Metastatic Liver Carcinoma in the Lung (tissue), 2 donors: ENCODE data around the genes WASF2 and PTAFR.

DNA sequence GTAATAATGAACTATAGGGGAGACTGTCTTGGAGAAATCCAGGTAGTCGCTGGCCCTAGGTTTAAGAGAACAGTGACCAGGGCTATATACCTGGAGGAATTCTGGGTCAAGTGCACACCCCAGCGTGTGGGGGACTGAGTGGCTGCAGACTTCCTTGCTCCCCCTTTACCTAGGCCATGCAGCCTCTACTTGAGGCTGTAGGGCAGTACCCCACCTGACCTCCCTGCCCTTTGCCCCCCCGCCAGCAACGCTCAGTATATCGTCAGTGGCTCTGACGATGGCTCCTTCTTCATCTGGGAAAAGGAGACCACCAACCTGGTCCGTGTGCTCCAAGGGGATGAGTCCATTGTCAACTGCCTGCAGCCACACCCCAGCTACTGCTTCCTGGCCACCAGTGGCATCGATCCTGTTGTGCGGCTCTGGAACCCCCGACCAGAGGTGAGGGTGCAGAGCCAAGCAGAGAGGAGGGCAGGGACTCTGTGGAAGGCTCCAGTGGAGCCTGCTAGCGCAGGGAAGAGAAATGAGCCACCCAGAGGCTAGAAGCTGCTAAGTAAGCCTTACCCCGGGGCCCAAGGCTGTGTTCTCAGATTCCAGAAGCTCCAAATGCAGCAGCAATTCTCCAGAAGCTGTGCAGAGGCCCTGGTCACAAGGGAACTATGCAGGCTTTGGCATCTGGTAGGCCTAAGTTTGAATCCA lies 17.1 kb upstream of the TMEM222 start:
- PRO-cap, 2 experiments = no peak in any of the 2 experiments

DNA sequence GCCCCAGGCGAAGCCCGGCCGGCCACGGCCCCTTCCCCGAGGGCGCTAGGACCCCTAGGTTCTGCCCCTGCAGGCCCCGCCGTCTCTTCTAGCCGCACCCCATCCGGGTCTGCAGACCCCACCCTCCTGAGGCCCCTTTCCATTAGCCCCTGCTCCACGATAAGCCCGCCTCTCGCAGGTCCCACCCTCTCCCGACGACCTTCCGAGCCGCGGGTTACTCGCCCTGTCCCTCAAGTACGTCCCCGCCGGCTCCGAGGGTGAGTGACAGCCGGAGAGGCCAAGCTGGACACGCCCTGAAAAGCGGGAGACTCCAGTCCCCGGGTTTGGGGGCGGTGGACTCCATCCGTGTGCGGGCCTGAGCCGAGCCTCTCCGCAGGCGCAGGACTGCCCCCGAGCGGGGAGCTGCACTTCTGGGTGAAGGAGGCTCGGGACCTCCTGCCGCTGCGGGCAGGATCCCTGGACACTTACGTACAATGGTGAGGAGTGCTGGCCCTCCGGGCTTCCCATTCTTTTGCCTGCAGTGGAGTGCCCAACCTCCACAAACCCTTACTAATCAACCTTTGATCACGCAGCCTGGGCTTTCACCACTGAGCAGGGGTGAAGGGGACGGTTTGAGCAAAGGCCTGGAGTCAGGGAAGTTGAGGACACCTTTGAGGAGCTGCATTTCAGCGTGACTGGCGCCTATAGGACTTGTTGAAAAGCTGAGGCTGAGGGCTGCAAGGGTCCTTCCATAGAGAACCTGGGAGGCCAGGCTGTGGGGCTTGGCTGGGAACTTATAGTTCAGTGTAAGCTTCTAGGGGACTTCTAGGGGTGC lies 9.5 kb downstream of the SYTL1 start:
- PRO-cap, 2 experiments = peak in 1 of 2 experiments; most common plus-strand start position 323 of the sequence (in 1); most common minus-strand start position 111 of the sequence (in 1)

GRCh38 chr1:27360977-27361425 lies 5.8 kb downstream of the MAP3K6 start:
- PRO-cap, 2 experiments = no peak in any of the 2 experiments

DNA sequence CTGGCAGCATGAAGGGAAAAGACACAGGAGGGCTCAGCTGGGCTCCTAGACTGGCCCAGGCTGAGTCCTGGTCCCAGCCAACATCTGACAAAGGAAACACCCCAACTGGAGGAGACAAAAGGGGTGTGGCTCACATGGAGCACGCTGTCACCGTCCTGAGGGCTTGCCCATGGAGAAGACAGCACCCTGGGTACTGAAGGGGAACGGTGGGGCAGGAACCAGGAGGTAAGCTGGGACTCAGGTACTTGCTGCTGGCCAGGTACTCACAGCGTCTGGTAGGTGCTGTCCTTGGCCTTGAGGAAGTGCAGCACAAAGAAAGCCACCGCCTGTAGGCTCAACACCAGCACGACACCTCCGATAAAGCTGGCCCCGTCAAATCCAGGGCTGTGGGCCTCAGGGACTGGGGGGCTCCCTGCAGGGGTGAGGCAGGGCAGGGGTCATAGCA lies 3.3 kb downstream of the CD164L2 start:
- PRO-cap, 2 experiments = no peak in any of the 2 experiments

DNA sequence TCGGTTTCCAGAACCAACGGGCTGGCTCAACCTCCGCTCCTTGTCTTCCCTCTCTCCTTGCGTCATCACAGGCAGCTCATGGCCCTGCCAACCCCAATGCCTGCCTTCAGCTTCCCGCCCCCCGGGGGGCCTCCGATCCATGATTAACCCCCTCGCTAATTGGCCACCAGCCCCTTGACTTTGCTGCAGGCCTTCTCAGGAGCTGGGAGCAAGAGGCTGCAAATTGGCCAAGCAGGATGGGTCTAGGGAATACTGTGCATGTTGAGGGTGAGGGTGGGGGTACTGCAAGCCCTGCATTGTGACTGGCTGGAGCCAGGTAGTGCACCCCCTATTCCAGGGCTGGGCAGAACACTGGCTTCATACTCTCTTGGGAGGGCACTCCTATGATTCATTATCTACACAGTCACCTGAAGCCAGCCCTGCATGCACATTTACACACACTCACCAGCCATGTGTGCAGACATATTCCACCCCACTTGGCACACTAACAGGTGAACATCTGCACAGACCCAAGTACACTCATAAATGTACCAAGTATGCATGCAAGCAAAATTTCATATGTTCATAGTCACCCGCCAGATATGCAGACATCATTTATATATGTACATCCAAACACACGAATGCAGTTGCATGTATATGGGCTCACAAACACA lies 8.1 kb downstream of the GPR3 start:
- PRO-cap, 2 experiments = no peak in any of the 2 experiments

DNA sequence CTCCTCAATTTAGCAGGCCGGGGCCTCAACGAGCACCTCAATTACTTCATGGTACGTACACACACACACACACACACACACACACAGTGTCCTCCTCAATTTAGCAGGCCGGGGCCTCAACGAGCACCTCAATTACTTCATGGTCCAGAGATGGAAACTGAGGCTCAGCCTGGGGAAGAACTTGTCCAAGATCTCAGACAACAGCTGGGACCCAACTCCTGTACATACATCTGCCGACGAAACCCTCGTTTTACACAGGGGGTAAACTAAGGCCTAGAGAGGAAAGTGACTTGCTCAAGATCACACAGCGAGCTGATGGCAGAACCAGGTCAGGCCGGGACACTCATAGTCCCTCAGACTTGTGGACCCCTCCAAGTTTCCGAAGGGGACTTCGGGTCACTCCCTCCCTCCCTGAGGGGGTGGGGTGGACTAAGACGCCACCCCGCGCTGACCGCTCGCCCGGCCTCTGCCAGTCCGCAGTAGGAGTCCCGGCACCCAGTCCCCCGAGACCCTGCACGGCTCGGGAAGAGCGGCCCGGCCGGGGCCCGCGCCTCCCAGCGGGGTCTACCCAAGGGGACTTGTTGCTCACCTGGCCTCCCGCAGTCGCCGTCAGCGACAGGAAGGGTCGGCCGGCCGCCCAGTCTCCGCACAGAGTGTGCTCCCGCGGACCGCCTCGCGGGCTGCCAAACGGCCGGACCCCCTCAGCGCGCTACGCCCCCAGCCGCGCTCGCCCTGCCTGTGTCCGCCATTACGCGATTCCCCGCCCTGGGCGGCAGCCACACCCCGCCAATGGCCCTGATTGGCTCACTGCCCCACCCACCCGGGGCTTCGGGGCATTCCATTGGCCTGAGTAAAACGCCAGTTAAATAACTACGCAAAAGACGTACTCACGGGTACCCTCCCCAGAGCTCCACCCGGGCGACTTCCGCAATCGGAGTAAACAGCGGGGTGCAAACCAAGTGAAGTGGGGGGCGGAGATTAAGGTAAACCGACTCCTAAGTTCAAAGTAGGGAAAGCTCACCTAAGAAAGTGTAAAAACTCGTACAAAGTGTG lies at the start of gene WASF2:
Gene WASF2 (minus strand): TSS at position 771 of the 1,053 bp plus-strand sequence.
- PRO-cap, 2 experiments = peak in 2 of 2 experiments; most common plus-strand start position 472 of the sequence (in 1); most common minus-strand start position 750 of the sequence (in 2)

DNA sequence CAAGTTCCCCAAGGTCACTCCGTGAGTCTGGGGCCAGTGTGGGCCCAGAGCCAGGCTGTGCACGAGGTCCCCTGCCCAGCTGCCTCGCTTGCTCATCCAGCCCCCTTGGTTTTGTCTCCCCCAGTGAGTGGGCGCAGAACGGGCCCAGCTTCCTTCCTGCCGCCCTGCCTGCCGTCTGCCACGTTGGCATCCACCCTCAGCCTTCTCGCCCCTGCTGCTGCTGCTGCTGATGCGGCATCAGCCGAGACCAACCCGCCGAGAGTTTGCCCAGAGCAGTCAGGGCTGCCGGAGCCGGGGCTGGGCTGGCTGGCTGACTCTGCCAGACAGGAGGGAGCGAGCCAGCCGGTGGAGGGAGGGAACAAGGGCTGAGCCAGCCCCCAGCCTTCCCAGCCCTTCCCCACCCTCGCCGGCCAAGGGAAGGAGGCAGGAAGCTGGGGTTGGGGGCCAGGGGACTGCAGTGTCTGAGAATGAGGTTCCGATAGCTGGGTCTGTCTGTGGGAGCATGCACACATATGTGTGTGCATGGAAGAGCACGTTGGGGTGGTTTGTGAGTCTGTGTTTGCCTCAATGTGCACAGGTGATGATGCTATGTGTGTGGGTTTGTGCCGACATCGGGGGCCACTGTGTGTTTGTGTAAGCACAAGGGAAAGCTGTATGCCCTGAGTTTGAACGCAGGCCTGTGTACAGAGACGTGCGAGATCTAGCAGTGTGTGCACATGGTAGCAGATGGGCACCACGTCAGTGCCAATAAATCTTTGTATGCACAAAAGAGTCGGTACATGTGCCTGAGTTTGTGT lies 31.6 kb upstream of the WASF2 start:
- PRO-cap, 2 experiments = no peak in any of the 2 experiments

DNA sequence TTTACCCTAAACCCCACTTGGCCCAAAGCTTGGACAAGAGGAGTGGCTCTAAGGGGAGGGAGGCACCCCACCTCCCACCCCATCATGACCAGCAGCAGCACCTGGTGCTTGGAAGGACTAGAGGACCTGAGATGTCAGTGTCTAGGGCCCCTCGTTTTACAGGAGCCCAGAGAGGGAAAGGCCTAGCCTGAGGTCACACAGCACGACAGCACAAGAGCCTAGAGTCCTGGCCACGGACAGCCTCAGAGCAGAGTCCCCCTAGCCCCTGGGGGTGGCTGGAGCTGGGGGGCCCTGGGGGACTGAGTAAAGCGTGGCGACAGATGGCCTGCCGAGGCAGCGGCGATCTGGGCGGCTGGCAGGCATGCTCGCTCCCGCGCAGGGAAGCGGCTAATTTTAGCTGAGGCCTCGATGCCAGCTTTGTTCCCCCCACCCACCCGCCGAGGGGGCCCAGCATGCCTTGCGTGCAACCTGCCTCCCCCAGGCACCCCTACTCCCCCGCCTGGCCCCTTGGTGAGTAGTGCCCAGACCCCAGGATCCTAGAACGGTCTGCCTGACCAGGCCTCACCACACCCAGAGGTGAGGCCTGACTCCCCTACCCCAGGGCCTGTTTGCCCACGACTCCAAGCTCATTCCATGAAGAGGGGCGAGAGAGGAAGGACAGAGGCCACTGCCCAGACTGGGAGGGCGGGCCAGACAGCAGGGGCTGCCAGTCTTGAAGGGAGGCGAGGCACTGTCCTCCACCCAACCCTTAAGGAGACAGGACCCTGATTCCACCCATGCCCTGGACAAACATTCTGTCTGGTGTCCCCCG lies 39.0 kb downstream of the AHDC1 start:
- PRO-cap, 2 experiments = no peak in any of the 2 experiments

GRCh38 chr1:27622083-27622512 lies 12.9 kb downstream of the FGR start:
- PRO-cap, 2 experiments = no peak in any of the 2 experiments

GRCh38 chr1:27630953-27632169 lies 3.6 kb downstream of the FGR start:
- PRO-cap, 2 experiments = peak in 2 of 2 experiments; most common plus-strand start chr1:27631818 (in 1); most common minus-strand start chr1:27631138 (in 1)

DNA sequence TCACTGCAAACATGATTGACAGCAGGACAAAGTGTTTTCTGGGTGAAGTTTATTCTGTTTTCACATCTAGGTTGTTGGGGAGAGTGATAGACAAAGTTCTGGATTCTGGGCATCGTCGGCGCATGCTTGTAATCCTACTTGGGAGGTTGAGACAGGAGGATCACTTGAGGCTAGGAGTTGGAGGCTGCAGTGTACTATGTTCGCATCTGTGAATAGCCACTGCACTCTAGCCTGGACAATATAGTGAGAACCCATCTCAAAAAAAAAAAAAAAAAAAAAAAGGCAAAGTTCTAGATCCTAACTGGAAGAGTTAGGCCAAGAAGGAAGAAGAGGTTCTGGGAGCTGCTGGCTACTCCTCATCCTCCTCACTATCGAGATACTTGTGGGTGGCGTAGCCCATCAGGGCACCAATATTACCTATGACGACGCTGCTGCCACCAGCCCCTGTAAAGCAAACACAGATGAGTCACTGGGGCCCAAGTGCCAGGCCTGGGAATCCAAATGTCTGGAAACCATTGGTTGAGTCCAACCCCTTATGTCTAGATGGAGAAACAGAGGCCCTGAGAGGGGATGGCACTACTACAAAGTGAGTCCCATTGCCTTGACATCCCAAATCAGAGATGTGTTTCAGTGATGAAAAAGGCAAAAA lies 5.8 kb downstream of the IFI6 start:
- PRO-cap, 2 experiments = no peak in any of the 2 experiments

- PRO-cap, 2 experiments = peak in 2 of 2 experiments; most common plus-strand start chr1:27863478 (in 1); most common minus-strand start chr1:27863306 (in 2)
These were observed 9.1 kb upstream of the THEMIS2 start for GRCh38 chr1:27862903-27863966.

DNA sequence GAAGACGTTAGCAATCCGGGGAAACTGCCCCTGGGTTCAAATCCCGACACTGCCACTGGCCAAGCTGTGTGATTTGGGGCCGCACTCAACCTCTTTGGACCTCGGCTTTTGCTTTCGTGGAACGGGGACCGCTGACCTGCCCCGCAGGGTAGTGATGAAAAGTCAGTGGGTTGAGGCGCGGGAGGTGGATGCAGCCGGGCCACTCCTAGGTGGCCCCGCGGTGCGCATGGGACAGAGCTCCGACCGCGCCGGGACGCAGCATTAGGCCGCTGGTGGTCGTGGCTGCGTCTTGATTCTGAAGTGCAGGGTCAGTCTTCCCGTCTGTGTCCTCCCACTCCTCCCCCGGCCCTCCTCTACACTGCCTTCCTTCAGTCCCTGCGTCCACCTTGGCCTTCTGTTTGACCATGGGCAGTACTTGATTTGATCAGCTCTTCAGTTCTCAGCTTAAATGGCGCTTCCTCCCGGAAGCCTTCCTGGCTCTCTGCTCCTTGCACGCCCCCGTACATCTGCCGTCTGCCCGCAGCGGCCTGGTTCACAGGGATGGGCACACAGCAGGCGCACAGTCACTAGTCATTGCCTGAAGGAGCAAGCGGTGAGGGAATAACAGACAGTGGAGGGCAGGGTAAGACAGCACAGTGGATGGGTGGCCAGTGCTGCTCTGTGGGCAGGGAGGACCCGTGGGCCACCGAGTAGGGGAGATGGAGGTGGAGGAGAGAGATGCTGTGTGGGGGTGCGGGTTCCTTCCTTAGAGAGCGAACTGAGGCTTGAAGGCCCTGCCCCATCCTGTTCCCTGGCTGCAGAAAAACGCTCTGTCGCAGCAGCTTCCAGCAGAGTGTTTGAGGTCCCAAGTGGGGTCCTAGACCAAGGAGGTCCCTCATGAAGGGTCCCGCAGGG lies 632 bp downstream of the THEMIS2 start:
- PRO-cap, 2 experiments = no peak in any of the 2 experiments

- PRO-cap, 2 experiments = no peak in any of the 2 experiments
These were observed 6.8 kb downstream of the THEMIS2 start for GRCh38 chr1:27879055-27879585.

DNA sequence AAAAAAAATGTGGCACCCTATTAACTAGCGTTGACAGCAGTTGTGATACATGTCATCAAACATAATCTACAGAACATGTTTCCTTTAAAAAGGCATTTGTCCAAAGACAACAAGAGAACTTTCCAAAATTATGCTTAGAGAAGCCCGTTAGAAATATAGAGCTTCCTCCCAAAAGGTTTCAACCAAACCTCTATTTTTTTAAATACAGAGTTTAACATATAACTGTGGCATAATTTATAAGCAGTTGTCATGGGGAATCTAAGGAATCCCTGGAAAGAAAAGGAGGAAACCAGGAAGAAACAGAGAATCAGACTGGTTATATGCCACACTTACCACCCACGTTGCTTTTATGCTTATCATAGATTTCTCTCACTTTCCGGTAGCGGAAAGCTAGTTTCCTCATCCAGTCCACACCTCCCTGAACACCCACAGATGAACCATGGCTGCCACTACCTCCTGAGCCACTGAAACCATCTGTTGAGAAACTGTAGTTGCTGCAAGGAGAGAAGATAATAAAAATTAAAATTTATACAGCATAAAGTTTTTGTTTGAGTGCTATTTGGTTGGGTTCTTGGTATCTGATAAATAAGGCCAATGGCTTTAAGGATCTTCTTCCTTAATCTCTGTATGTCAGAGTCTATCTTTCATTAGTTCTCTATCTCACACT lies 33.4 kb downstream of the XKR8 start:
- PRO-cap, 2 experiments = no peak in any of the 2 experiments

GRCh38 chr1:28149964-28150887 lies 26.3 kb downstream of the PTAFR start:
- PRO-cap, 2 experiments = no peak in any of the 2 experiments

DNA sequence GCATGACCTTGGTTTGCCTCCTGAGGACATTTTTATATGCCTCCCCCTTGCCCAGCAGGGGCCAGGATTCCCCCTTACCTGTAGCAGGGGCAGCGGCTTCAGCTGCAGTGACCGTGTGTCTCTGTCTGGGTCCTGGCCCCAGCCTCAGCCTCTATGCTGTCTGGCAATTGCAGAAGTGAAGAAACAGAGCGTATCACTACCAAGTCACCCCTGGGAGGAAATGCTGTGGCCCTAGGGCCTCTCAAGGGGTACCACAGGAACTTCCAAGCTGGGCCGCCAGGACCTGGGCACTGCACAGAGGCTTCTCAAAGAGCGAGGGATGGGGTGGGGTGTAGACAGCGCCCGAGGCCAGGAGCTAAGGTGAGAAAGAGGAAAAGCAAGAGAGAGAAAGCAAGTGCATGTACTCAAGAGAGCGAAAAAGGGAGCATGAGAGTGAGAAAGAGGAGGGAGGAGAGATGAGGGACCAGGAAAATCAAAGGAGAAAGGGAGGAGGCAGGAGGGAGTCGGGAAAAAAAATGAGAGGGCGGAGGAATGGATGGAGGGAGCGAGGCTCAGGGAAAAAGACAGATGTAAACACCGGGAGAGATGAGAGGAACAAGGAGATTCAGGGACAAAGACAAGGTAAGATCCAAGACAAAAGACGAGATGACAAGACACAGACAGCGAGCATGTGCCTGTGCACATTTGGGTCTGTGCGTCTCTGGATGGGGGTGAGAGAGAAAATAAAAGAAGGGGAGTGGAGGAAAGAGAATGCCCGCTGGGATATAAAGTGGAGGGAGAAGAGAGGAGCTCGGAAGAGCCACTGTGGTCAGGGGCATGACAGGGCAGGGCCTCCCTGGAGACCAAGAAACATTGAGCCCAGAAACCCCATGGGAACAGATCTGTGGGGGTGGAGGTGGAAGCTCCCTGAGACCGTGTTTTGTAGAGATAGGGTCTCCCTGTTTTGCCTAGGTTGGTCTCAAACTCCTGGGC lies at the start of gene PTAFR:
Gene PTAFR (minus strand): TSS at position 177 of the 972 bp plus-strand sequence.
- PRO-cap, 2 experiments = peak in 1 of 2 experiments; most common minus-strand start position 123 of the sequence (in 1)

GRCh38 chr1:28273231-28273686 lies 13.9 kb downstream of the SESN2 start:
- PRO-cap, 2 experiments = no peak in any of the 2 experiments

DNA sequence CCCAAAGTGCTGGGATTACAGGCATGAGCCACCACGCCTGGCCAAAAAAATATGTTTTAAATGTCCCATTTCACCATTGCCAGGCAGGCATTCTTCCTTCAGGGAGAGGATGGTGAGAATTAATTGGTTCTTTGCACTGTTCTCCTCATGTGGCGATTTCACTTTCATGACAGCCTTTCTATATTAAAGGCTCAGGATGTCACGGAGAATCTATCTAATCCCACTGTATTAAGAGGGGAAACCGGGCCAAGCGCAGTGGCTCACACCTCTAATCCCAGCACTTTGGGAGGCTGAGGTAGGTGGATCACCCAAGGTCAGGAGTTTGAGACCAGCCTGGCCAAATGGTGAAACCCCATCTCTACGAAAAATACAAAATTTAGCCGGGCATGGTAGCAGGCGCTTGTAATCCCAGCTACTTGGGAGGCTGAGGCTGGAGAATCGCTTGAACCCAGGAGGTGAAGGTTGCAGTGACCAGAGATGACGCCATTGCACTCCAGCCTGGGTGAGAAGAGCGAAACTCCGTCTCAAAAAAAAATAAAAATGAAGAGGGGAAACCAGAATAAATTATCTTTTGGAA lies 6.5 kb downstream of the MED18 start:
- PRO-cap, 2 experiments = no peak in any of the 2 experiments

DNA sequence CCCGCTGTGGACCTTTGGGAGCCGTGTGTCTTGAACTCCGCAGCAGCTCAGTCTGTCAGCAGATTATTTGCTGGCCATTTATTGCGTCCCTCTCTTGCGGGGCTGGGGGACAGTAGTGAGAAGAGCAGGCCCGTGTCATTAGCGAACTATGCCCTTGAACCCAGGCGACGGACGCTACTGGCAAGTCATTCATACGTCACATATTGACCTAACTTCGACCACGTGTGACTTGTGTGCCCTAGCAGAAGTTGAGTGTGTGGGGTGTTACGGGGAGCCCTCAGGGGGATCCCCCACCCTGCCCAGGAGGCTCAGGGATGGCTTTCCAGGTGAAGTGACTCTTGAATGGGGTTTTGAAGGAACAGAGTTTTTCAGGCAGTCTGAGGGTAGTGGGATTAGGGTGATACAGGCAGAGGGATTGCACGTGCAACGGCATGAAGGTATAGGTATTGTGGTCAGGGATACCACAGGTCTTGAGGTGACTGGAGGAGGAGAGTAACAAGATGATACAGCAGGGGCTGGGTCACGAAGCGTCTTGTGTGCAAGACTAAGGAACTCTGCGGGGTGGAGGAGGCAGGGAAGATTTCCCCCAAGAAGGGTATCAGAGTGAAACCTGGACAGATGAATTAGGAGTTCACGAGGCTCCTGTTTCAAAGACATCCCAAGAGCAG lies 13.1 kb downstream of the RCC1 start:
- PRO-cap, 2 experiments = peak in 1 of 2 experiments; most common minus-strand start position 150 of the sequence (in 1)